Cardiac fibroblast (primary cell): ENCODE measurements around a stretch of chr9.

GRCh38 chr9:137314164-137315162 is 12.4 kb upstream of the NRARP start:
- RRBS: 61% methylated on average over 2 of the region's 44 CpGs

GRCh38 chr9:137387060-137387663 is 35.8 kb downstream of the EXD3 start:
- RRBS: 24% methylated on average over 5 of the region's 25 CpGs

DNA sequence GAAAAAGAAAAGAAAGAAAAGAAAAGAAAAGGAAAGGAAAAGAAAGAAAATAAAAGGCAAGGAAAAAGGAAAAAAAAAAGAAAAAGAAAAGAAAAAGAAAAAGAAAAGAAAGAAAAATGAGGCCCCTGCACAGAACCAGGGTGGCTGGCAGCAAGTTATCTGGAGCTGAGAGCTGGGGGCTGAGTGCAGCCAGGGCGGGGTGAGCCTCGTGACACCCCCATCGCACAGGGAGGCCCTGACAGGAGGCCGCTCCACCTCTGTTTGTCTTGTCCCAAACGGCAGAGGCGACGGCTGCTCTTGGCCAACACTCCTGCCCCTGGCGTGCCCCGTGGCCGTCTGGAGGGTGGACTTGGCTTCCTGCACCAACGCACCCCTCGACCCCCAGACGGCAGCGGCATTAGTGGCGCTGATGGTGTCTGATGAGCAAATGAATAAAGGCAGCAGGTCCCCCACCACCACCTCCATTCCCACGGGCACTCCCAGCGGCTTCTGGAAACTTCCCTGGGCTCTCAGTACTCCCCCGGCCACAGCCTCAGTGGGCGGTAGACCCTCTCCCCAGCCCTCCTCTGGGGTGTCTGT is 16.6 kb downstream of the EXD3 start:
- RRBS: no CpG with 5 or more reads among the region's 19 CpGs

DNA sequence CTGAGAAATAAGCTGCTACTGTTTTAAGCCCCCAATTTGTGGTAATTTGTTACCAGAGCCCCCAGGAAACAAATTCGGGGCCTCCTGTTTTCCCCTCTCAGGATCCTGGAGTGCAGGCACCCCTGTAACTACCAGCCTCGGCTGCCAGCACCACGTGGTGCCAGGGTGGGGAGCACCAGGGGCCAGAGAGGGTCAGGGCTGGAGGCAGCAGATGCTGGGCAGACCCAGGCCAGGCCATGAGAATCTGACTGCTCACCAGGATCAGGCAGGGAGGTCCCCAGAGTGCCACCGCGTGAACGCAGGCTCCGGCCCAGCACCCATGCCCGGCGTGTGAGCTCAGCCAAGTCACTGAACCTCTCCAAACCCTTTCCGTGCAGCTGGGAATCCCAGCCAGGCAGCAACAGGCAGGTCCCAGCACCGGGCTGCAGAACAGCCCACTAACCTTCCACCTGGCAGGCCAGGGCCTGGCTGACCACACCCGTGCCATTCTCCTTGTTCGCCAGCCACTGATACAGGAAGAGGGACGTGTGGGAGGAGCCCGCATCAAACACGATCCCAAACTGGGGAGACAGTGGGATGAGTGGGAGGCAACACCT is 3.5 kb downstream of the ENTPD8 start:
- RRBS: 93% methylated on average over 3 of the region's 16 CpGs

DNA sequence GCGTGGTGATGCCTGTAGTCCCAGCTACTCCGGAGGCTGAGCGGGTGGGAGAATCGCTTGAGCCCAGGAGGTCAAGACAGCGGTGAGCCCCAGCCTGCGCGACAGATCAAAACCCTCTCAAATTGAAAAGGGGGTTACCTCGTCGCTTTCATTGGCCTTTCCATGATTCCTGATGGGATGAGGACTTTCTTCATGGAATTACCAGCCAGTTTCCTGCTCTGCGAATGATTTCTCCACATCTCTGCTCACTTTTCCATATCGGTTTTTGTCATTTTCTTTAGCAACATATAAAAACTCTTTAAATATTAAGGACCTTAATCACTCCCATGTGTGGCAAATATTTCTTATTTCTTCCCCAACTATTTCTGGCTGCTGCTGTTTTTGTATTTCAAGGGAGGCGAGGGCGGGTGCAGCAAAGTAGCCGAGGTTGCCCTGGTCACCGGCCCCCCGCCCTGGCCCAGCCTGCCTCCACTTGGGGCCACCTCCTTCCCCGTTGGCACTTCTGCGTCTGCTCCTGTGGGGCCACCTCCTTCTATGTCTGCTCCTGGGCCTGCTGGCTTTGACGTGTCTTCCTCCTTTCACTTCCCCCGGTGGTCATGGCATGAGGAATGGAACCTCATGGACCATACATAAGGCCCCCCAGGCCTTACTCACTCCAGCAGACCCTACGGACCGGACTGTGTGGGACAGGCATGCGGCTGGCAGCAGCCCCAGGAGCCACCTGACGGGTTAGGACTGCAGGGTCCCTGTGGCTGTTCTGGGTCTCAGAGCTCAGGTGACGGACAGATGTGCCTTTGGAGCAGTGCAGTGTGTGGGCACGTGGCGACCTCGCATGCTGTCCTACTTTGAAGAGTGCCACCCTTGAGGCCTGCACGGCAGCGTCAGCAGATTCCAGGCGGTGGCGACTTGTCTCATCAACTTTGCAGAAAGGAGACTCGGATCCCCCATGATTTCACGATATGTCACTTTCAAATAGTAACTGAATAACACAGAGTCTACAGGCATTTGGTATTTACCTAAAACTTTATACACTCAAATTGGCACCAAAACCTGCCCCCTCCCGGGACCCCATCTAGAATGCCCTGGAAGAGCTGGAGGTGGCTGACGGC is 5.8 kb upstream of the ENTPD8 start:
- RRBS: 76% methylated on average over 3 of the region's 36 CpGs

DNA sequence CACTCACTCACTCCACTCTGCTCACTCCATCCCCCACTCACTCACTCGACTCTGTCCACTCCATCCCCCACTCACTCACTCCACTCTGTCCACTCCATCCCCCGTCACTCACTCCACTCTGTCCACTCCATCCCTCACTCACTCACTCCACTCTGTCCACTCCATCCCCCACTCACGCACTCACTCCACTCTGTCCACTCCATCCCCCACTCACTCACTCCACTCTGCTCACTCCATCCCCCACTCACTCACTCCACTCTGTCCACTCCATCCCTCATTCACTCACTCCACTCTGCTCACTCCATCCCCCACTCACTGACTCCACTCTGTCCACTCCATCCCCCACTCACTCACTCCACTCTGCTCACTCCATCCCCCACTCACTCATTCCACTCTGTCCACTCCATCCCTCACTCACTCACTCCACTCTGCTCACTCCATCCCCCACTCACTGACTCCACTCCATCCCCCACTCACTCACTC is 32.2 kb downstream of the PNPLA7 start:
- RRBS: no CpG with 5 or more reads among the region's 3 CpGs

GRCh38 chr9:137647838-137648037 is 28.9 kb downstream of the EHMT1 start:
- RRBS: no CpG with 5 or more reads among the region's 9 CpGs

- RRBS: no CpG with 5 or more reads among the region's 13 CpGs
Measured at GRCh38 chr9:137715263-137715869, 96.6 kb downstream of the EHMT1 start.

- RRBS: 100% methylated on average over 1 of the region's 34 CpGs
Measured at GRCh38 chr9:137751655-137752544, 125.7 kb upstream of the CACNA1B start.

DNA sequence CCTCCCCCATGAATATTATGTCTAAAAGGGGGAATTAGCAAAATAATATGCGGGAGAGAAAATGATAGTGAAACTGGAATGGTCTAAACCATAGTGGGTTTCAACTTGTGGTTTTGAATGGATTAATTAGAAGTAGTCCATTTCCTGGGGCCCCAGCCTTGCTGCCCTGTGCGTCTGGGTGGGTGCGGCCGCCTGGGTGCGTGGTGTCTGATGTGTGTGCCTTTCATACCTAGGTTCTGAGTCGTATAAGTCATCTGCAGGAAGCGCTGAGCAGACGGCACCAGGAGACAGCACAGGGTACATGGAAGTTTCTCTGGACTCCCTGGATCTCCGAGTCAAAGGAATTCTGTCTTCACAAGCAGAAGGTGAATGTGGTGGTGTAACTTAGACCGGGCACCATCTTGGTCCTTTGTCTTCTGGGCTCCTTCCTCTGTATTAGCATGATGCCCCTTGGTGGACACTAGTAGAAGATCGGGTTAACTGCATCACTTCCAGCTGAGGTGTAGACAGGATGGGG is 119.9 kb upstream of the CACNA1B start:
- RRBS: no CpG with 5 or more reads among the region's 11 CpGs